Ovary (tissue), 7 donors: ENCODE measurements around a stretch of chr16.

GRCh38 chr16:1157190-1157914 lies 4.4 kb downstream of the CACNA1H start:
- PRO-cap, 7 experiments: peak in 2 of 7 experiments; most common plus-strand start chr16:1157486 (in 1); most common minus-strand start chr16:1157535 (in 2)
- RAMPAGE, long total RNA, 2 experiments: no peak in any of the 2 experiments

GRCh38 chr16:1310815-1311382 lies 1.5 kb downstream of the UBE2I start:
- PRO-cap, 7 experiments: no peak in any of the 7 experiments
- RAMPAGE, long total RNA, 2 experiments: no peak in any of the 2 experiments

- PRO-cap, 7 experiments: no peak in any of the 7 experiments
- RAMPAGE, long total RNA, 2 experiments: no peak in any of the 2 experiments
Measured at GRCh38 chr16:1351149-1351662, 472 bp downstream of the TSR3 start.

DNA sequence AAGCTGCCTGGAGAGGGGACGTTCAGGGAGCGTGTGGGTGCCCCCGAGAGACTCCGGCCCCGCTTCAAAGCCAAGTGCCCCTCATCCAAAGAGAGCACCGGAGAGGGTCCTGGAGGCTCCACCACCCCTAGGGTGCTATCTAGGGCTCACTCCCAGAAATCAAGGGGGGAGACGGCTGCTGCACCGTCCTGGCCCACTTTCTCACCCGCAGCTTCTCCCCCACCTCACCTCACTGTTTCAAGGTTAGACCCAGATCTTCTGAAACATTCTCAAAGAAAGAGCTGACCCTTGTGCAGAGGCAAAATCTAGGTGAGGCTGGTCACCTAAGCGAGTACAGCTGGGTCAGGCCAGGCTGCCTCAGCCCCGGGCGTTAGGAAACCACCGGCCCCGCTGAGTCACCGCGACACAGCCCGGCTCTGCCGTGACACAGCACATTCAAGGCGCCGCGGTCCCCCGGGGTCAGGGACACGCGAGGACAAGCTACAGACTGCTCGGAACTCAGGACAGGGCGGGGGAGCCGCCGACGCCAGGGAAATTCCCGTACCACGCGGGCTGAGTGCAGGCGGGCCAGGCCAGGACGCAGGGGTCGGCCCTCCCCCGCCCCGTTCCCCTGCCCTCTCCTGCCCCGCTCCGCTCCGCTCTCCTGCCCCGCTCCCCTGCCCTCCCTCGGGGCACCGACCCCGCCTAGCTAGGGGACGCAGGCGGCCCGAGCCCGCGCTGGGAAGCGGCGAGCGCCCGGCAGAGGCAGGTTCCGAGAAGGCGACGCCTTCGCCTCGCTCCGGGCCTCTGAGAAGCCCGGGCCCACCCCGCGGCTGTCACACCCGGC lies 27.2 kb downstream of the GNPTG start:
- PRO-cap, 7 experiments: no peak in any of the 7 experiments
- RAMPAGE, long total RNA, 2 experiments: no peak in any of the 2 experiments

GRCh38 chr16:1396254-1396630 lies 18.3 kb downstream of the UNKL start:
- PRO-cap, 7 experiments: no peak in any of the 7 experiments
- RAMPAGE, long total RNA, 2 experiments: no peak in any of the 2 experiments

- PRO-cap, 7 experiments: peak in 1 of 7 experiments; most common minus-strand start chr16:1402196 (in 1)
- RAMPAGE, long total RNA, 2 experiments: no peak in any of the 2 experiments
Measured at GRCh38 chr16:1402018-1402411, 12.5 kb downstream of the UNKL start.

- PRO-cap, 7 experiments: no peak in any of the 7 experiments
- RAMPAGE, long total RNA, 2 experiments: no peak in any of the 2 experiments
Measured at GRCh38 chr16:1419949-1420561, 492 bp downstream of the UQCC4 start.

DNA sequence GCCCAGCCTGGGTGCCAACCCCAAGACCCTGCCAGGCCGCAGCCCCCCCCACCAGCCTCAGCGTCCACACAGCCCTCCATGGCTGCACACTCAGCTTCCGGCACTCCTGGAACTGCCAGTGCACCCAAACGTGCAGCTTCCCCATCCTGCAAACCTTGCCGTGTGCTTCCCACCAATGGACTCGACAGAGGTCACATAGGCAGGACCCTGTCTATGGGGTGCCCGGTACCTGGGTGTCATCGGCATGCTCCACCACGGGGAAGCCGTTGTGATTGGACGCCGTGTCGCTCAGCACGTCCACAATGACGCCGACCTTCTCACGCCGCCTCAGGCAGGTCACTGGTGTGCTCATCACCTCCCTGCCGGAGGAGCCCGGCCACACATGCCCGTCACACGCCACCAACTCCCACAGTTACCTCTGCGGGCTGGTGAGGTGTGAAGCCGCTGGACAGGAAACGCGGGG lies 3.8 kb upstream of the CCDC154 start:
- PRO-cap, 7 experiments: no peak in any of the 7 experiments
- RAMPAGE, long total RNA, 2 experiments: no peak in any of the 2 experiments

- PRO-cap, 7 experiments: no peak in any of the 7 experiments
- RAMPAGE, long total RNA, 2 experiments: no peak in any of the 2 experiments
Measured at GRCh38 chr16:1471872-1472337, 2.9 kb downstream of the CLCN7 start.

GRCh38 chr16:1543100-1543882 lies 9.8 kb downstream of the TMEM204 start:
- PRO-cap, 7 experiments: no peak in any of the 7 experiments
- RAMPAGE, long total RNA, 2 experiments: no peak in any of the 2 experiments

- PRO-cap, 7 experiments: no peak in any of the 7 experiments
- RAMPAGE, long total RNA, 2 experiments: no peak in any of the 2 experiments
Measured at GRCh38 chr16:1556162-1556597, 22.7 kb downstream of the TMEM204 start.

- PRO-cap, 7 experiments: peak in 1 of 7 experiments; most common plus-strand start chr16:1610431 (in 1); most common minus-strand start chr16:1610299 (in 1)
- RAMPAGE, long total RNA, 2 experiments: no peak in any of the 2 experiments
Measured at GRCh38 chr16:1609686-1610567, 1.9 kb downstream of the IFT140 start.

- PRO-cap, 7 experiments: peak in 1 of 7 experiments; most common minus-strand start chr16:1678682 (in 1)
- RAMPAGE, long total RNA, 2 experiments: no peak in any of the 2 experiments
Measured at GRCh38 chr16:1678368-1679214, 512 bp downstream of the JPT2 start.

DNA sequence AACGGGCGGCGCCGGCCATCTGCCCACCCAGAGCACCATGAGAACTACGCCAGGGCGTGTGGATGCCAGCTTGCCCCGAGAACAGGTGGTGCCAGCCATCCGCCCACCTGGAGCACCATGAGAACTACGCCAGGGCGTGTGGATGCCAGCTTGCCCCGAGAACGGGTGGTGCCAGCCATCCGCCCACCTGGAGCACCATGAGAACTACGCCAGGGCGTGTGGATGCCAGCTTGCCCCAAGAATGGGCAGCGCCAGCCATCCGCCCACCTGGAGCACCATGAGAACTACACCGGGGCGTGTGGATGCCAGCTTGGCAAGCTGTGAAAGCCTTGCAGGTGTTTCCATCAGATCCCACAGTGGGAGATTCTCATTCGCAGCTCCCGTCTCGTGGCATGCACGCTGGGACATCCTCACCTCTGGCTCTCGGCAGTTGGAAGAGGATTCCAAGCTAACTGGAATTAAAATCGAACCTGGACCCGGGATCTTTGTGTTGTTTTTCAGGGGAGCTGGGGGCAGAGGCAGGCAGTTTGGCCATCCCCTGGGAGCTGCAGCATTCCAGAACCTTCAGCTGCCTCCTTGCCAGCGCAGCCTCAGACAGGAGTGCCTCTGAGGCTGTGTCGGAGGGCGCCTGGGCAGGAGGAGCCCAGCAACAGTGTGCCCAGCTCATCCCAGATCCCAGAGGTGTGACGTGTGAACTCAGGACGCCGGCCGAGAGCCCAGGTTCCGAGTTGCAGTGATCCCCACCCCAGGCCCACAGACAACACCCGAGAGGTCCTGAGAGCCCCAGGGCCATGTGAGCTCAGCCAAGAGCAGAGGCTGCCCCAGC lies 26.8 kb downstream of the MAPK8IP3 start:
- PRO-cap, 7 experiments: no peak in any of the 7 experiments
- RAMPAGE, long total RNA, 2 experiments: no peak in any of the 2 experiments

DNA sequence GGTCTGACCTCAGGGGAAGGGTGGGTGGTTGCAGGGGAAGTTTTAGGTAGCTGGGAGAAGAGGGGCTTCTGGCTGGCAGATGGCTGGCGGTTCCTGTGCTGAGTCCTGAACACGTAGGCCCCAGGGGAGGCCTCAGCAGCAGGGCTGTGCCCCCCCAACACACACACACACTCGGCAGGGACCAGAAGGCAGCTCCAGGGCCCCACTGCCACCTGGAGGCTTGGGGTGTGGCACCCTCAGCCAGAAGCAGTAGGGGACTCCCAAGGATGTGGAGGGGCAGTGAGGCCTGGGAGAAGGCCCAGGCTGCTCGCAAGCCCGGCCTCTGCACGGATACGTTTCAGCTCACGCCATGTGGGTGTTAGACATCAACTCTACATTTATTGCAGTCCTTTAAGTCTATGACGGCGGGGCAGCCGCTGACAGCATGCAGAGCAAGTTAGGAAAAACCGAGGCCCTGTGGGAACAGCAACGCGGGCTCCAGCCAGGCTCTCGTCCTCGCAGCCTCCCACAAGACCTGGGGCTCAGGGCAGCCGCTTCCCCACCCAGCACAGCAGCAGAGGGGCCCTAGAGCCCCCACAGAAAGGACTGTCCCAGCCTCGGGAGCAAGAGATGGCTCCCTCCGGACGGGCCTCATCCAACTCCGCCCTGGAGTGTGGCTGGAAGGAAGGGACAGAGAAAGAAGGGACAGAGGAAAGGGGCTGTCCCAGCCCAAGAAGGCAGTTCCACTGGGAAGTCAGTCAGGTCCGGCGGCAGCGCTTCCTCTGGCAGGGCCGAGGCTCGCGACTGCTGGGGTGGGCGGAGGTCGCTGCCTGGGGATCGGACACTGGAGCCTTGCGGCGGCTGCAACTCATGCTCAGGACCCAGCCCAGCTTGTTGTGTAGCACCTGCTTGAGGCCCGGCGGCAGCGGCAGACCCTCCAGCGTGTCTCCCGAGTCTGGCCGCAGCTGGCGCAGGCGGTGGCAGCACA lies 3.7 kb upstream of the MRPS34 start:
- PRO-cap, 7 experiments: no peak in any of the 7 experiments
- RAMPAGE, long total RNA, 2 experiments: no peak in any of the 2 experiments

- PRO-cap, 7 experiments: no peak in any of the 7 experiments
- RAMPAGE, long total RNA, 2 experiments: no peak in any of the 2 experiments
Measured at GRCh38 chr16:1778127-1779112, 4.0 kb downstream of the SPSB3 start.

- PRO-cap, 7 experiments: no peak in any of the 7 experiments
- RAMPAGE, long total RNA, 2 experiments: no peak in any of the 2 experiments
Measured at GRCh38 chr16:1938125-1939277, 4.5 kb downstream of the MSRB1 start.

DNA sequence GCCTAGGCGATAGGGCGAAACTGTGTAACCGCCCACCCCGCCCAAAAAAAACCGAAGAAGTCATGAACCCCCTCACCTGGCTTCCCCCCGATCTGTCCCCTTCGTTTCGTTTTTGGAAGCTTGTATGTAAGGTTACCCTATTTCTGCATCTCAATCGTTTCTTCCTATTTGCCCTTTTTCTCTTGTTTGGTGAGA lies 1.2 kb downstream of the RPS2 start:
- PRO-cap, 7 experiments: no peak in any of the 7 experiments
- RAMPAGE, long total RNA, 2 experiments: no peak in any of the 2 experiments

GRCh38 chr16:1979669-1980552 lies 1.4 kb downstream of the NOXO1 start:
- PRO-cap, 7 experiments: no peak in any of the 7 experiments
- RAMPAGE, long total RNA, 2 experiments: no peak in any of the 2 experiments

DNA sequence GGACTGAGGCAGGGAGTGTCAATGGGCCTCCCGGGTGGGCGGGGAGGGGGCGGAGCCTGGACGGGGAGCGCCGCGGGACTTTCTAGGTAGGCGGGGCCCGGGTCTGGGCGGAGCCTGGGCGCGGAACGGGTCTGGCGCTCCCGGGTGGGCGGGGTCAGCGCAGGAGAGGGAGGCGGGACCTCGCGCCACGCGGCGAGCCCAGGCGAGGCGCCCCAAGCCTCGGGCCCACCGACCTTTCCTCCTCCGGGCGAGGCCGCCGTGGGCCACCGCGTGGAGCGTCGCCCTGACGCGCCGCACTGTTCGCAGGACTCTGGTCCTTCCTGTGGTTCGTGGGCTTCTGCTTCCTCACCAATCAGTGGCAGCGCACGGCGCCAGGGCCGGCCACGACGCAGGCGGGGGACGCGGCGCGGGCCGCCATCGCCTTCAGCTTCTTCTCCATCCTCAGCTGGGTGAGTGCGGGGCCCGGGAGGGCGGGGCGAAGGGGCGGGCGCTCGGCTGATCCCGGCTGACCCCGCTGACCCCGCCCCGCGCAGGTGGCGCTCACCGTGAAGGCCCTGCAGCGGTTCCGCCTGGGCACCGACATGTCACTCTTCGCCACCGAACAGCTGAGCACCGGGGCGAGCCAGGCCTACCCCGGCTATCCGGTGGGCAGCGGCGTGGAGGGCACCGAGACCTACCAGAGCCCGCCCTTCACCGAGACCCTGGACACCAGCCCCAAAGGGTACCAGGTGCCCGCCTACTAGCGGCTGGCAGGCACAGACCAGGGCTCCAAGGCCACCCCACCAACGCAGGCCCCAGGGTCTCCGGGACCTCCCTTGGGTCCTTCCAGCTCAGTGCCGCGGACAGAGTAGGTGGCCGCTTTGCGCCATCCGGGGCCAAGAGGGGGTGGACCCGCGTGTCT lies 2.8 kb downstream of the SYNGR3 start:
- PRO-cap, 7 experiments: peak in 5 of 7 experiments; most common plus-strand start position 157 of the sequence (in 4)
- RAMPAGE, long total RNA, 2 experiments: no peak in any of the 2 experiments